A549 (cell line): Measurements from ENCODE around the genes FAM217B and CDH26.

DNA sequence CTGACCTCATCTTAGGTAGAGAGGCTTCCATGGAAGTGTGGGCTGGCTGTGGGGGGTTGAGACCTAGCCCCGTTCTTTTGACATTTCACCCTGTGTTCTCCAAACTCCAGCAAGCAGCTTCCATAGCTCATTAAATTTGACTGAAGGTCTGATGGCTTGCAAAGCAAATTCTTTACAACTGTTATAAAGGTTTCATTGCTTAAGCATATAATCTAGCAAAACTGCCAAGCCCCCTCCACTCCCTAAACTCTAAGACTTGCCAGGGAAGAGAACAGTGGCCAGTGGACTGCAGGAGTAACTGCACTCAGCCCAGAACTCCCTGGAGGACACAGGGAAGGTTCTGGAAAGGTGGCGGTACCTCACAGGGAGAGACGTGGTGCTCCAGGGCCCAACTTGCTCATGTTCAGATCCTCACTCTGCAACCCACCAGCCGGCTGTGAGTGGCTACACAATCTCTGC is 978 bp upstream of the PCK1 start:
- PRO-cap: no peak
CAGE:
- cytosol, long polyA plus RNA: no peak
- long polyA plus RNA: no peak
- nucleus, long polyA plus RNA: no peak

GRCh38 chr20:57604809-57605443 is 15.3 kb downstream of the ZBP1 start:
- PRO-cap: no peak
CAGE:
- cytosol, long polyA plus RNA: no peak
- long polyA plus RNA: no peak
- nucleus, long polyA plus RNA: no peak

- PRO-cap: no peak
CAGE:
- cytosol, long polyA plus RNA: no peak
- long polyA plus RNA: no peak
- nucleus, long polyA plus RNA: no peak
These were observed 5.0 kb downstream of the PMEPA1 start for GRCh38 chr20:57704640-57705308.

DNA sequence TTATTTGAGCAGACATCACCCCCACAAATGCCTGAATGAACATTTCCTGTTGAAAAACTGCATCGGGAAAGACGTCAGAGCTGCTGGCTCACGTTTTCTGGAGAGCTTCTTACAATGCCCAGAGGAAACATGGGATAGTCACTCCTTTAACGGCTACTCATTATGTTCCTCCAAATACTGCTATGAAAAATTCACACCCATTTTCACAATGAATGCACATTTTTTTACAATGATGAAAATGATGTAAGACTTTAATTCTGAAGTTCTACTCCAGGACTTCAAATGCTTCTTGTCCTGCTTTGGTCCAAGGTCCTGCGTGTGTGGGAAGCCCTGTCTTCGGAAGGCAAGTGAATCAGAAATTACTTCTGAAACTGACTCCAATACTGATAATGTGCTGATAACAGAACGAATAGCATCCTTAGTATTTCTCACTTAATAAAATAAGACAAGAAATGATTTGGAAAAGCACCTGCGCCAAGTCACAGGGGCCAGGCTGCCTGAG is 160.2 kb upstream of the C20orf85 start:
- PRO-cap: no peak
CAGE:
- cytosol, long polyA plus RNA: no peak
- long polyA plus RNA: no peak
- nucleus, long polyA plus RNA: no peak

DNA sequence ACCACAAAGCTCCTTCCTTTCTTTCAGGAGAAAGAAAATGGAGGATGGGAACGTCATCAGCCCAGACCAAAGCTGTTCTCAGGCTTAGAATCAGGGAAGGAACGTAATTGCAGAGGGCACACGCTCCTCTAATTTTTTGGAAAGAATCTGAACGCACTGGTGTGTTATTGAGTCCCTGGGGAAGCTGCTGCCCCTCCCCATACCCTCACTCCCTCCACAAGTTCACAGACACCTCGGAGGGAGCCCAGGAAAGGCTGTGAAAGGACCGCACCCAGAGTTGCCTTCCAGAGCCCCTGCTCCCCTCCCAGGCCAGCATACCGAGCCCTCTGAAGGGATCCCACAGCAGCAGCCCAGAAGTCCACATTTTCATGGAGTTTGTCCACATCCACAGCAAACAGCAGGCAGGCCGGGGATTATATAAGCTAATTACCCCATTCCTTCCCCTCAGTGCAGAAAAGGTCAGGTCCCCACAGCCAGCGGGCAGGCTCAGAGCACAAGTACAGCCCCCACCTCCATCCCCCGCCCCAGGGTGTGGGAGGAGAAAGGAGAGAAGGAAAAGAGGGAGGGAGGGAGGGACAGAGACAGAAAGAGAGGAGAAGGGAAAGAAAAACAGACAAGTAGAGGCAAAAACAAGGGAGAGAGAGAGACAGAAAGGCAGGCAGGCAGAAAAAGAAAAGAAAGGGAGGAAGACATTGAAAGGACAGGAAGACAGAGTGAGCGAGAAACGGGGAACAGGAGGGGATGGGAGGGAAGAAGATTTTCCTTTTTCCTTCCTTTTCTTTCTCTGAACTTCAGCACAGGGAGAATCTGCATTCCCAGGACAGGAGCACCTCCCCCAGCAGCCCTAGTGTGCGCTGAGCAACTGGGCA is 24.2 kb downstream of the C20orf85 start:
- PRO-cap: no peak
CAGE:
- cytosol, long polyA plus RNA: no peak
- long polyA plus RNA: no peak
- nucleus, long polyA plus RNA: no peak

- PRO-cap: no peak
CAGE:
- cytosol, long polyA plus RNA: no peak
- long polyA plus RNA: no peak
- nucleus, long polyA plus RNA: no peak
These were observed 4.2 kb upstream of the ANKRD60 start for GRCh38 chr20:58232561-58233170.

DNA sequence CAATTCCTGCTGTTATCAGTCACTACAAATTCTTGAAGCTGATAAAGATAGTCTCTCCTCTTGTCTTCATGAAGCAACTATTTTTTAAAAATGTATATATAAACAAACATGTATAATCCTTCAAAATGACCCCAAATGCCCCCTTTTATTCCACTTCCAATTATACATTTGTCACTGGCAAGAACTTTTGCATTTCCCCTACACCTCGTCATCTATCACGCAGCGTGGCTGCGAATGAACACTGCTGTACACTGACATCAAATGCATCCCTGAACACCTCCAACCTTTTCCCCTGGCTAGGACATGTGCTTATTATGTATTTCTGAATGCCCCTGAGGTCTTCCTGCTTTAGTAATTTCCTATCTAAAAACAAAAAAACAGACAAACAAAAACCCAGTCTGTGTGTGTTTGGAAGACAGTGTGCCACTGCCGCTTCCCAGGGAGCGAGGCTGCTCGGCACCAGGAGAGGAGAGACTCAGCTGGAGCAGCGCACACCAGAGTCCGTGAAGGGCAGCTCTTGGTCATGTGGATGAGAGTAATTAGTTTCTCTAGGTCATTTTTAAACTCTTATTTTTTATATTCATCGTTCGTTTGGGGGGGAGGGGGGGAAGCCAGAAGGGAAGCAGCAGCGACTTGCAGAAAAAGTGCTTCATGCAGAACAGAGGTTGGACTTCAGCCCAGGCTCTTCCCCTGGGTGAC is 9.9 kb upstream of the ANKRD60 start:
- PRO-cap: no peak
CAGE:
- cytosol, long polyA plus RNA: no peak
- long polyA plus RNA: no peak
- nucleus, long polyA plus RNA: no peak

DNA sequence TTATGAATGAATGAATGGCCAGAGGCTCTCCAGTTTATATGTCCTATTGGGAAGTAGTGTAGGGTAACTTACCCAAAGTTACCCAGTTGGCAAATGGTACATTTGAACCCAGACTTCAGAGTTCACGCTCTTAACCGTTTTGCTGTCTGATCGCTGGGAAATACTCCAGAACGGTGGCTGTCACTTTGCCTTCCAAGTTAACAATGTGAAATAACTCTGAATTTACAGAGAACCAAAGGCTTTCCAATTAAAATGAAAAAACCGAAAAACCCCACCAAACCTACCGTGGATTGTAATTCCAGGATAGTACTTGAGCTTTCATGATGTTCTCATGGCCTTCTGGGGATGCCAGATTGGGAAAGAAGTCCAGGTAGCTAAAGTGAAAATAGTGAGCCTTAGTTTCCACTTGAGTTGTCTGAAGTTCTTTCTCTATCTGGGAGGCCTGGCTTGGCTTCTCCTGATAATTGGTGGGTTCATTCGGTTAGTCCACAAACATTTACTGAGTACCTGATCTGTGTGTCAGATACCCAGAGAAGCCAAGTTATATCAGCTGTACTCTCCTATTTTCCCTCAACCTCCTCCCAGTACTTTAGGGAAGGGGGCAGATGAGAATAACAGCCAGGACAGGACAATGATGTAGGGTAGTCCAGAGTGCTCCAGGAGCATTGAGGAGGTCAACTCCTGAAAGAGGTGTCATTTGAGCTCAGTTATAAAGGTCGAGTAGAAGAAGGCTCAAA is 1.8 kb downstream of the VAPB start:
- PRO-cap: no peak
CAGE:
- cytosol, long polyA plus RNA: no peak
- long polyA plus RNA: no peak
- nucleus, long polyA plus RNA: no peak

GRCh38 chr20:58615039-58615458 is 36.0 kb upstream of the STX16 start:
- PRO-cap: no peak
CAGE:
- cytosol, long polyA plus RNA: no peak
- long polyA plus RNA: no peak
- nucleus, long polyA plus RNA: no peak

- PRO-cap: no peak
CAGE:
- cytosol, long polyA plus RNA: no peak
- long polyA plus RNA: no peak
- nucleus, long polyA plus RNA: no peak
These were observed 18.1 kb downstream of the STX16 start for GRCh38 chr20:58669048-58669663.

- PRO-cap: no peak
CAGE:
- cytosol, long polyA plus RNA: no peak
- long polyA plus RNA: no peak
- nucleus, long polyA plus RNA: no peak
These were observed 4.1 kb downstream of the GNAS start for GRCh38 chr20:58895295-58895832.

DNA sequence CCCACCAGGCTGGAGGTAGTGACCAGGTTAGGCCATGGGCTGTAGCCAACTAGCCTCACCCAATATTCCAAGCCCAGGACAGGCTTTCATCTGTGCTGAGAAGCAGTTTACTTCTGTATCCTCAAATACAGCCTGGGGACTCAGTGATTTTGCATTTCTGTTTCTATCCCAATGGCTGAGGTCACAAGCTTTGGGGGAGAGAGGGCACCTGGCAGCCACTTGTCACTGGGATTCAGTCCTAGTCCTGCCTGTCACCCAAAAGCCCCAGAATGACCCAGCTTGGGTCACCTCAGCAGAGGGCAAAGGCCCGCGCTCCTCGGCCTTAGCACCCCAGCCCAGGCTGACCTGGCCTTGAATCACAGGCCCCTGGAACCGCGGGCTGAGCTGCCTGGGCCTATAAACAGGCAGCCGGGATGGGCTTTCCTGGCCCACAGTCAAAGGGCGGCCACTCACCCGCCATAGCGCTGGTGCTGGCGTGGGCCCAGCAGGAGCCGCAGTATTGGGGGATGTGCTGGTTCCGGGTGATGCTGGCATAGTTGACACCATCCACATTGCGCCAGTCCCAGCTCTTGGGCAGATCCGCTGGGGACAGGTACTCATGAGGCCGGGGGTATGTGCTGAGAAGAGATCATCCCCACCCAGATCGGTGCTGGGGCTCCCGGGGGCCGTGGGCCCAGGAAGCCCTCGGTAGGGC is 1.0 kb downstream of the CTSZ start:
- PRO-cap: no peak
CAGE:
- cytosol, long polyA plus RNA: no peak
- long polyA plus RNA: no peak
- nucleus, long polyA plus RNA: no peak

- PRO-cap: no peak
CAGE:
- cytosol, long polyA plus RNA: no peak
- long polyA plus RNA: no peak
- nucleus, long polyA plus RNA: no peak
These were observed 4.0 kb upstream of the CTSZ start for GRCh38 chr20:59010941-59011633.

GRCh38 chr20:59034722-59035312 is 2.7 kb upstream of the ATP5F1E start:
- PRO-cap: no peak
CAGE:
- cytosol, long polyA plus RNA: no peak
- long polyA plus RNA: no peak
- nucleus, long polyA plus RNA: no peak

DNA sequence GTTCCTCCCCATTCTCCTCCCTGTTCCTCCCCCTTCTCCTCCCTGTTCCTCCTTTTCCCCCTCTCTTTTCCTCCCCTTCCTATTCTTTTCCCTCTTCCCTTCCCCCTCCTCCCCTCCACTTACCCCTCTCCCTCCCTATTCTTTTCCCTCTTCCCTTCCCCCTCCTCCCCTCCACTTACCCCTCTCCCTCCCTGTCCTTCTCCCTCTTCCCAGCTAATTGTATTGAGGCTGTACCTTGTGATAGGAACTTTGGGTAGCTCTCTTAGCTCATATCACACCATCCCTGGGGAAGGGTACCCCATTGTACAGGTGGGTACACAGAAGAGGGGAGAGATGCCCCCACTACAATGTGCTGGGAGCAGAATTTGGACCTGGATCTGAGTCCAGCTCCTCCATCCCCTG is 70.7 kb downstream of the PHACTR3 start:
- PRO-cap: no peak
CAGE:
- cytosol, long polyA plus RNA: no peak
- long polyA plus RNA: no peak
- nucleus, long polyA plus RNA: no peak

DNA sequence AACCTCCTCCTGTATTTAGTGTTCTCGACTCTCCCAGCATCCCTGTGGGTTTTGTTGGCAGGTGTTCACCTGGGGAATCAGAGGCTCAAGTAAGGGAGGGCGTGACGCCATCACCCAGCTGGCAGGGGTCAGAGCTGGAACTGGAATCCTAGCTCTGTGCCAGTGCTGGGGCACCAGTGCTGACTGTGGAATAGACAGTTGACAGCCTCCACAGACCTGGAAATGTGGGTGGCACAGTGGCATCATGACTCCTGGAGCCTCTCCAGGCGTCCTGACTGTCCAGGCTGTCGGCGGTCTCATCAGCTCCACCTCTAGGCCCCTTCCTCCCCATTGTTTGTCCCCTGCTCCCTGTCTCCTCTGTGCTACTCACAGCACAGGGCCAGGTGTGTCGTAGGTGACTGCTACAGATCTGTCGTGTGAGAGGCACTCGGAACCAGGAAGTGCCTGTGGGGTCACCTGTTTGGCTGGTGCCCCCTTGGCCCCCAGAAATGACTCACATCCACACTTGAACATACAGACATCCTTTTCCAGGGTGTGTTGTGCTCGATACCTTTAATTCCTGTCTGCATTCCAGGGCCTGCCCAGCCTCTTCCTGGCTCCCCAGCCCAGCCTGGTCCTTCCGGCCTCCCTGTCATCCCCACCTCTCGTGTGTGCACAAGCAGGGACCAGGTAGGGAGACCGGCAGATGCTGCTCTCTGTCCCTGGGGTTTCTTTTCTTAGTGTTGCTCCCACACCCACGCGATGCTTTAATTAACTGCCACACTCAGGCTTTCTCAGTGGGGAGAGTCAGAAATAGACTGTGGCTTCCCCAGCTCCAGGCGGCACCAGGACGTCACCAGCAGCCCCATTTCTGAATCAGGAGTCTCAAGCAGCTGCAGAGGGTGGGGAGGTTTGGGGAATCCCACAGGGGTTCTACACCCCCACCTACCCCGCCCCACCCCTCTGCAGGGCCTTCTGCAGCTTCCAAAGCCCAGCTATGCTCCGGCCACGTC is 102.4 kb downstream of the SYCP2 start:
- PRO-cap: no peak
CAGE:
- cytosol, long polyA plus RNA: no peak
- long polyA plus RNA: no peak
- nucleus, long polyA plus RNA: no peak

DNA sequence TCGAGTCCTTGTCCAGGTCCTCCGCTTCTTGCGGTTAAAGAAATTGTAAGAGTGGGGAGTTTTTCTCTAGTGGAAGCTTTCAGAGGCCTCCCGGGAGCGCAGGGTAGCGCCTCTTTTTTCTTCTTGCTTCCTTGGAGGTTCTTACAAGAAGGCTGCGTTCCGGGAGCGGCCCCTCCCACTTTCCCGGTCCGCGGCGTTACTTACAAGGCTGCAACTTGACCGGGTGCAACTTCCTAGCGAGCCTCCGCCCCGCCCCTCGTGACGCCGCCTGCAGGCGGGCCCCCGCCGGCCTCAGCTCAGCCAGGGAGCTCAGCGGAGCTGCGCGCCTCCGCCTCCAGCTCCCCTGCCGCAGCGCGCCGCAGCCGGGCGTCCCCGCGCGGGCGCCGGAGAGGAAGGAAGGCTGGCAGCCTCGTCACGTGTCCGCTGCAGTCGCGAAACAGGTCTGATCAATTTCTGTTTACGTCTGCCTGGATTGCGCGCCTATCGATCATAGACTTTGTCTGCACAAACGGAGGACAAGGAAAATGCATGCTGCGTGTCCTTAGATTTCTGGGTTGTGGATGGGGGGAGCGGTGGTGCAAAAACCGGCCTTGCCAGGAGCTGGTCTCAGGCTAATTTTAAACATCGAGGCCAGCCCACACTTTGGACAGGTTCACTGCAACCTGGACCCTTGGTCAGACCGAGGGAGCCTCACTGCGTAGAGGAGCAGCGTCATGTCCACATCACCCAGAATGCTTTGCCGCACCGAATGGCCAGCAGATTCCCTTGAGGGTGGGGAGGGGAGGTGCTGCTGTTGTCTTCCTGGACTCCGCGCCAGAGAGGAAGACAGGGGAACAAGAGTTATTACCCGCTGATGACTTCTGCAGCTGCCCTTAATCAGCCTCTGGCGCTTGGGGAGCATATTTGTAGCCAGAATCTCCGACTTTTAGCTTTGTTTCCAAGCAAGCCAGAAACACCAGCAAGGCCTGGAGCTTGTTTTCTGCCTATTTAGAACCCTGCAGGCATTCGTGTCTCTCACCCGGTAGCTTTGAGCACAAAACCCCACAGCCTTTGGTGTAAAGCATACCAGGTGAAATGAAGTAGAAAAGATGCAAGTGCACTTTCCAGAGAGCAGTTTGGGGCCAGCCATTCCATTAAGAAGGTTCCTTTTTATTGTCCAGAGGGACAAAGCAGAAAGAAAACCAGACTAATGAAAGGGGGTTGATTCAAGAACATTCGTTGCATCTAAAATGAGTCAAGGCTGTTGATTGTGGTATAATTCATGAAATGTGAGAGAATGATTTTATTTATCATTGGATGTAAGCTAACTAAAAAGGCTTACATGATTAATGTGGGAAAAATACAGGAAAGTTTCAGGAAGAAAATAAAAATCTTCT is at the start of gene FAM217B:
TSS of gene FAM217B (plus strand) at position 294 of the 1,376 bp plus-strand sequence.
- PRO-cap: bidirectional peak, plus-strand start at position 294 of the sequence, minus-strand start at position 204 of the sequence
CAGE:
- cytosol, long polyA plus RNA: no peak
- long polyA plus RNA: no peak
- nucleus, long polyA plus RNA: no peak

DNA sequence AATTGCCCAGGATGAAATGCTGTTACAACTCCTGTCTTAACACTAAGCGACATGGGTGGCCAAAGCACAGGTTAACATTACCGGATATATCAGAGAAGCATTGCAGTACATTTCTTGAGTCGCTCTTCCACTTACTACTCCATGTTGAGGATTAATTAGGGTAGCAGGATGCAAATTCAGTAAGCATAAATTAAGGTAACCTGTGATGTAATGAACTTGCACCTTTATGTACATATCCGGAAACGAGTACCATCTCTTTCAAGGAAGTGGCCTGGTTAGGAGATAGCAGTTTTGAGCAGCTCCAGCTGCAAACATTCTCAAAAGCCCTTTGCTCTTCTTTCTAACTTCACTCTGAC is 8.6 kb downstream of the FAM217B start:
- PRO-cap: no peak
CAGE:
- cytosol, long polyA plus RNA: no peak
- long polyA plus RNA: no peak
- nucleus, long polyA plus RNA: no peak

- PRO-cap: unidirectional peak, minus-strand start at chr20:59958815
CAGE:
- cytosol, long polyA plus RNA: no peak
- long polyA plus RNA: no peak
- nucleus, long polyA plus RNA: no peak
These were observed at the start of gene CDH26 for GRCh38 chr20:59958055-59959189. Gene CDH26, plus strand, starts transcription at chr20:59958423.

GRCh38 chr20:60975600-60976038 is 276.4 kb upstream of the CDH4 start:
- PRO-cap: no peak
CAGE:
- cytosol, long polyA plus RNA: no peak
- long polyA plus RNA: no peak
- nucleus, long polyA plus RNA: no peak